ENCODE results near the gene IPMK.

DNA sequence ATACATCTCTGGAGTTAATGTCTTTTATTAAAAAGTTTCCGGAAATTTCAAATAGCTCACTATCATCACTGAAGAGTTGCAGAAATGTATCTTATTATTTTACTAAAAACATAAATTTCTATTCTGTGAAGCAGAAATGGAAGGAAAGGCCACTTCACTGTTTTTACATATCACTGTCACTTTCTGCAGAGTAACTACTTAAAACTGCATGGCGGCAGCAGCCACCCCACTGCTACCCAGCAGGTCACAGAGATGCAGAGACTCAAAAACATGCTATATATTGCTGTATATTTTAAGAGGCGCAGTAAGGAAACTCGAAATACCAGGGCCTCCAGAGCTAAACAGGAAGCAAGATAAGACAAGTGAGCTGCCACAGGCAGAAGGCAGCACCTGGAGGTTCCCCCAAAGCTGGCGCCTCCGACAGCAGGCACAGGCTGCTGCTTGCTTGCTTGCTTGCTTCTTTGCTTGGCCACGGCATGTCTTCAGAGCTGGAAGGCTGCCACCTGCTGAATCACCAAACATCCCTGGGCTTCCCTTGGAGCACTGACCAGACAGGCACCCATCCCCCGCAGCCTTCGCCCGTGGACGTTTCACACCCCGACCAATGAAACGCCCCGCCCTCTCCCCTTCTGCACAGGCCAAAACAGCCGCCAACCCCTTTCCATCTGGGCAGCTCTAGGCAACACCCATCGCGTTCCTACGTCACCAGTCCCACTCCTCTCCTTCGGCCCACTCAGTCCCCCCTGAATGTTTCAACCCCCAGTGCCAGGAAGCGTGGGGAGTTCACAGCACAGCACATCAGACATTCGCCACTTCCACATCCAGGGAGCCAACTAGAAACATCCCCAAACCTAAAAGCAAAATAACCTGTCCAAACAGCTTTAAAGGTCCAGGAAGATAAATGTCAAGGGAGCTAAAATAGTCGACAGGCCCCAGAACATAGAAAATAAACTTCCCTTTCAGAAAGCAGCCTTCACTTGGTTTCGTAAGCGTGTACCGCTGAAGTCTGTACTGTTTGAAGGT, 1.8 kb downstream of the SGMS1 start:
- PRO-cap: no peak

GRCh38 chr10:50648150-50648657, 24.4 kb upstream of the SGMS1 start:
- PRO-cap: no peak

- PRO-cap: no peak
Measured at GRCh38 chr10:50855407-50855866, 30.0 kb downstream of the A1CF start.

DNA sequence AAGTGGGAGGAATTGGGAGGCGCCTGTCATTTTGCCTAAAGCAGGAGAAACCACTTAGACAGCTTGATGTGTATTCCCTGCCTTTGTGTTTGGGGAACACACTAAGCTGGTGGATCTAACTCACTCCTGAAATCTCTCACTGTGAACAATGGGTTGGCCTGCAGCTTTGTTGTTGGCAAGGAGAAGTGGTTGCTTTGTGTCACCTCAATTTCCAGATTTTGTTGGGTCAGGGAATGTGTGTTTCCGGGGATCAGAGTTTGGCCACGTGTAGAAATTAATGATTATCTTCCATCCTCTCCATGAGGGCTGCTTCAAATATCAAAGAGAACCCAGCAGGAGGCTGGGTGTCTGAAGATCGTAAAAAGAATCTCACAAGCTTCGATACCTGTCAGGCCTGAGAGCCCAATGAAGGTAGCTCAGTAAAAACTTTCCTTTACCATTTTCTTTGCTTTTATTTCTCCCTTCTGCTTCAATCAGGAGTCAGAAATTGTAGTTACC, 27.8 kb downstream of the A1CF start:
- PRO-cap: no peak

DNA sequence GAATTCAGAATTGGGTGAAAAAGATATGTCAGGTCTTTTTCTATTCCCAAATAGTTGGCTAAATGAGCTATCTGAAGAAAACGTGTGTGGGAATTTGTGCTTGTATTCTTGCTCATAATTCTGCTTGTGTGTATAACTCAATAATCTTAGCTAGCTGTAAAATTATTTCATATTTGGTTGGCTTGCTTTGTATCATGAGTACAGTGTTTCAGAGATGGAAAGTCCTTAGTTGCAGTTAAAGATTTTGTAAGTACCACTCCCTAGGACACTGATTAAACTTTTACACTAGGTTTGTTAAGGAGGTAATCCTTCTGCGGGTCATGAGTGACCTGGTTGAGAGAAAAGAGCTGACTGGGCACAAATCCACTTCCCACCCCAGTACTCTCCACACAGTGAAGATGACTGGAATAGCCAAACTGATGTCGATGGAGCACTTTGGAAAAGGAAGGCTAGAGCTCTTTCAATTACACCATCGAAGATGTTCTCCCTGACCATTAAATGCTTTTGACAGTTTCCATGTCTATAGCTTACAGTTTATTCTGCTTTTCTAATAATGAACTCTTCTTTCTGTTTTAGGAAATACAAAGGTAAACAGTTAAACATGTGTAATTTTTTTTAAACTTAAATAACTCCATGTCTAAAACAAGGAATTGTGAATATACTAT, 191.9 kb downstream of the CSTF2T start:
- PRO-cap: no peak

- PRO-cap: no peak
Measured at GRCh38 chr10:51524770-51525238, 174.6 kb downstream of the CSTF2T start.

- PRO-cap: no peak
Measured at GRCh38 chr10:52759135-52759722, 13.4 kb downstream of the MBL2 start.

GRCh38 chr10:57692330-57692700, 575.4 kb downstream of the IPMK start:
- PRO-cap: no peak

GRCh38 chr10:57703659-57704291, 563.9 kb downstream of the IPMK start:
- PRO-cap: no peak

DNA sequence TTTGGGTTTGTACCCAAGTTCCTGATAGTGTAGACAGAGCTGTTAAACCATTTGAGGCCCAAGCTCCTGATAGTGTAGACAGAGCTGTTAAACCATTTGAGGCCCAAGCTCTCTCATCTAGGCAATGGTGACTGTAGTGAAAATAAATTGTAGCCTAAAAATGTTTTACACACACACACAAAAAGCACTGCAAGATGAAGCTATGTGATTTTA, 84.1 kb downstream of the IPMK start:
- PRO-cap: no peak

- PRO-cap: bidirectional peak, plus-strand start at chr10:58268245, minus-strand start at chr10:58267854
Measured at GRCh38 chr10:58267824-58268206, at the start of gene IPMK. Gene IPMK, minus strand, starts transcription at chr10:58267894.

- PRO-cap: bidirectional peak, plus-strand start at chr10:58269841, minus-strand start at chr10:58269564
Measured at GRCh38 chr10:58269643-58270292, 806 bp downstream of the CISD1 start.

DNA sequence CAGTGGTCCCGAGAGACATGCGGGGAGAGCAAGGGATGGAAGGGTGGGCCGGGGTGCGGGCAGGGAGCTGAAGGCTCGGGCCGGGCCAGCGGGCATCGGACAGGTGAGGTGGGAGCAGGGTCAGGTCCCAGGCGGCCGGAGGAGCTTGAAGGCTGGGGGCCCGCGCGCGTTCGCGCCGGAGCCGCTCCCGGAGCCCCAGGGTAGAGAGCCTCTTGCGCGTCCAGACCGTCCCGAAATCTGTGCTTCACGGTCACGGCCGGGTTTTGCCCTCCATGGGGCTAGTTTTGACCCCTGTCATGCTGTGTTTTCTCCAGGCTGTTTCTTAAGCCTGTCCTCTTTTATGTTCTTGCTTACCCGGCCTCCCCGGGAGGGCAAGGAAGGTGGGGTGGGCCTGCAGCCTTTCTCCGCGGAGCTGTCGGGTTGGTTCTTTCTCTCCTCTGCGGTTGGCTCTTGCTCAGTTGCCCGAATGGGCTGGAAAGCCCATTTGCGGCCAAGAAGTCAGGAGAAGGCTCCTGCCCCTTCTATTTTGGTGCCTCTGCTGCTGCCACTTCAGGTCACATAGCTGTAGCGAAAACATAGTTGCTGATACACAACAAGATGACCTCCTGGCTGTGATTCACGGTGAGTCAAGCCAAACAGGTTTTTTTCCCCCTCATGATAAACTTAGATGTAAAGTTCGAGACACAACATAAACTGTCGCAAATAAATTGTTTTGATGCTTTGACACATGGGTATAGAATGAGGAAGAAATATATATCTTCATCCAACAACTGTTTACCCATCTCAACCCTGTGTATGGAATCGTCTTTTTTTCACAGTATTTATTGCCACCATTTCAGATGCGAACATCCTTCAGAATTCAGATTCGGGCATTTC, 720 bp downstream of the UBE2D1 start:
- PRO-cap: bidirectional peak, plus-strand start at position 340 of the sequence, minus-strand start at position 342 of the sequence

DNA sequence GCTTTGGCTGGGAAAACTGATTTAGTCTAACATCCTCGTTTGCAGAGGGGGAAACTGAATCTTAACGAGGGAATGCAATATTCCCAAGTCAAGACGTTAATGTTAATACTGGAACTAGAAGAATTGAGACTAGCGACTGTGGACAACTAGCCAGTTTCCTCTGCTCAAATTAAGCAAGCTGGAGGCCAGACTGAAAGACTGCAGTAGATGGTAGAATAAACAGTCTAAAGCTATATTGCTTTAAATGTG, 702 bp upstream of the TFAM start:
- PRO-cap: no peak

DNA sequence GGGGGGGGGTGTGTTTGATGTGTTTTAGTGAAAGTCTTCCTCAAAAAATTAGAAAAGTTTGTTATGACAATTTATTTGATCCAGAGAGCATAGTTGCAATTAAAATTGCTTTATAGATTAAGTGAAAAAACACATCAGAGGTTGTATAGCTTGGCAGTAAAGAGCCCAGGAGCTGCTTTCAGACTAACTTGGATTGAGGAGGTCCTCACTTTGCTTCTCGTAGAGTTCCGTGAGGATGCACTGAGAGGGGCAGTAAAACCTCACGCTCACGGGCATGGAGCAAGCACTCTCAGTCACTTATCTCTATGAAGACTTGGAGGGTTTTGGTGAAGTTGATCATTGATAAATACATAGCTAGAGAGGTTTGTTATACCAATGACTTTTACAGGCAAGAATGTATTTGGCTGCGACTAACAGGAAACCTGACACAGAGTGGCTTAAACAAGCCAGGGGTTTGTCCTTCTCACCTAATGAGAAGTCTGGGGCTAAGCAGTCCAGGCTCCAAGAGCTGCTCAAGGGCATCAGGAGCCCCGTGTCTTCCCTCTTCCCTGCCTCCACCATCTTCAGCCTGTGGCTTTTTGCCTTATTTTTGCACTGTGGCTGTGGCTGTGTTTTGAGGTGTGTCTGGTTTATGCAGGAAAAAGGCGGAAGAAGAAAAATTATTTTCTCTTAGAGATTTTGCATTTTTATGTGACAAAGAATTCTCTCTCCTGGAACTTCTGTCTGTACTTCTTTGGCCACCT, 6.1 kb downstream of the BICC1 start:
- PRO-cap: no peak

DNA sequence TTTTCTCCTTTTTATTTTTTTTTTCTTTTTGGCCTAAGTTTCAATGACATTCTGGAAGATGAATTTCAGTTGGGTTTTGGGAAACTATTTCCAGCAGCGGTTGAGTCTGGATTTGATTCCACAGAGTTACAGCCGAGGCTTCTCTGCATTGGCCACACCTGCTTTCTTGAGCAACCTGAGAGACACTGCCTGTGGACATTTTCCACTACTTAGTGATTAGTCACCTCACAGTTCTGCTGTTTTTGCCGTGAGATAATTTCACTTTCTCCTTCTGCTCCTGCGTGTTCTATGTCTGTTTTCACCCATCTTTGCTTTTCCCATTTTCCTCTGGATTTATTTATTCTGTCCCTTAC, 243.0 kb downstream of the BICC1 start:
- PRO-cap: no peak

- PRO-cap: no peak
Measured at GRCh38 chr10:59000114-59000485, 176.3 kb upstream of the PHYHIPL start.

- PRO-cap: no peak
Measured at GRCh38 chr10:59007204-59007845, 169.1 kb upstream of the PHYHIPL start.

DNA sequence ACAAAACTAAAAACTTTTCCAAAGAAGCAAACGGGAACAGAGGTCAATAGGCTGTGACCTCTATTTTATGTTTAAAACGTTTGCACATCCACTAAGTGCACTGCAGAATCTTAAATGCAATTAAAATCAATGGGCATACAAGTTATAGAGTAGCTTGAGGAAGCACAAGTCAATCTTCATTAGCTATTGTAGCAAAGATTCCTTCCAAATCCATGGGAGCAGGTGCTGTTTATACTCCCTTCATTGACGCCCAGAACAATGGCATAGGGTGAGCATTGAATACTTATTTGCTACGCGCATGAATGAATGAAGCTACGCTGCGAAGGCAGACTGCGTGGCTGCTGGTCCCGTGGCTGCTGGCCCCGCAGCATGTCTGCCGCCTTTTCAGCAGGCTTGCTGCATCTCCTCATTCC, 867 bp upstream of the PHYHIPL start:
- PRO-cap: no peak

GRCh38 chr10:59366153-59366514, 3.8 kb upstream of the FAM13C start:
- PRO-cap: no peak

All from progenitor cell of endocrine pancreas (in vitro differentiated cells).